ENCODE data around the genes ANKRD29 and TAF4B.

GRCh38 chr18:22197664-22198284, 28.4 kb downstream of the GATA6 start:
- PRO-cap, result no peak
- RAMPAGE, long total RNA, result no peak
- RRBS, result no CpG with 5 or more reads among the region's 5 CpGs

DNA sequence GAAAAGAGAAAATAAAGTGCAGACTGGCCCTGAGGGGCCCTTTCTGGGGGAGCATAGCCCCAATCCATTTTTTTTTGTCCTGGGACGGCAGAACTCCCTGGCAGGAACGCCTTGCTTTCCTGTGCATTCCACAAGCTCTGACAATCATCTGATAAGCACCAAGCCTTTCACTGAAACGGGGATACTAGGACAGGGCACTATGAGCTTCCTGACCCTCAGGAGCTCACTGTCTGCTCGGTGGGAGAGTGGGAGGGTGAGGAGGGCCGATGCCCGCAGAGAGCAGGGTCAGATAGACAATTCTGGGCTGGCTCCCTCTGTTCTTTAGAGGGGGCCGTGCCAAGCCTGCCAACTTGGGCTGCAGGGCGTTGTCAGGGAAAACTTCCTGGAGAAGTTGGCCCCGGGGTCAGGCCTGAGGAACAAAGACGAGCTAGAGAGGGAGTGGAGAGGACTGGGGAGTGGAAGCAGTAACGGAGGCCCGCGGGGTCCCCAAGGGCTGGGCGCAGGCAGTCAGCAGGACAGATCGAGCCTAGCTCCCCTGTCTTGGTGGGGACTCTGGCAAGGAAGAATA, 82.0 kb downstream of the CTAGE1 start:
- PRO-cap, result no peak
- RAMPAGE, long total RNA, result no peak
- RRBS, result no CpG with 5 or more reads among the region's 15 CpGs

- PRO-cap, result no peak
- RAMPAGE, long total RNA, result no peak
- RRBS, result no CpG with 5 or more reads among the region's 4 CpGs
These were observed 48.4 kb upstream of the CTAGE1 start for GRCh38 chr18:22466035-22466555.

GRCh38 chr18:22683998-22684660, 249.0 kb upstream of the RBBP8 start:
- PRO-cap, result no peak
- RAMPAGE, long total RNA, result no peak
- RRBS, result no CpG with 5 or more reads among the region's 3 CpGs

GRCh38 chr18:22689568-22690124, 243.5 kb upstream of the RBBP8 start:
- PRO-cap, result no peak
- RAMPAGE, long total RNA, result no peak

DNA sequence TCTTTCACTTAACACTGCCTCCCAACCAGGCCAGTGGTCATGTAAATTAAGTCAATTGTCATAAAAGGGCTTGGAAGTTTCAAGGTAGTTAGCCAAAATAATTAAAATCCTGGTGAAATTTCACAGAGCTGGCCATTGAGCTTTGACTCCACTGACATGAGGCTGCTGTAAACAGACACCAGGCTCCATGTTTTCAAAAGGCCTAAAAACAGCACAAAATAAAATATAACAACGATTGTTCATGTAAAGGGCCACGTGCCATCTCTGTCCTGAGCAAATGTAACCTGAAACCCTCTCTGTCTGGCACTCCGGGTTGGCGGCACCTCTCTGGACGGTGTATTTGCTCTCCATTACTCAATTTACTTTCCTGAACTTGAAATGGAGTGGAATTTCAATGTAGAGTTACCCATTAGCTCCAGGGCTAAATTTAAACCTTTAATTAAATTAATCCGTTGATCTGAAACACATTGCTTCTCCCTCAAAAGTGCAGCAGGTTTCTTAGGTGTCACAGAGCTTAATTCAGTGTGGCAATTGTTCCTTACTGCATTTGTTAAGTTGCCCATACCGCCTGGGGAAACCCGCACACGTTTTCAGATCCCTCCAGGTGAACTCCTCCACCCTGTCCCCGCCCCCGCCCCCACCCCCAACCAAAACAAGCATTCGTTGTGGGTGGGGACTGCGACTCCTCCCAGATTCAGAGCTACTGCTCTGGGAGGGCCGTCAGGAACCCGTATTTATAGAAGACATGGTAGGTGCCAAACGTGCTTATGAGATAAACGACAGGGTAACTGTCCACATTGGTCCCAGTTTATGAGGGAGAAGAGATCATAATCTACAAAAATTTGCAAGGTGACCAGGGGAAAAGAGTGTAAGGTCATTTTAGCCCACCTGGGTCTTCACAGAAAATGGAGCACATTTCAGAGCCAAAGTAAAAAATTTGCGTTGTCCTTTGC, 1.2 kb upstream of the CABLES1 start:
- PRO-cap, result no peak
- RAMPAGE, long total RNA, result no peak
- RRBS, result no CpG with 5 or more reads among the region's 18 CpGs

DNA sequence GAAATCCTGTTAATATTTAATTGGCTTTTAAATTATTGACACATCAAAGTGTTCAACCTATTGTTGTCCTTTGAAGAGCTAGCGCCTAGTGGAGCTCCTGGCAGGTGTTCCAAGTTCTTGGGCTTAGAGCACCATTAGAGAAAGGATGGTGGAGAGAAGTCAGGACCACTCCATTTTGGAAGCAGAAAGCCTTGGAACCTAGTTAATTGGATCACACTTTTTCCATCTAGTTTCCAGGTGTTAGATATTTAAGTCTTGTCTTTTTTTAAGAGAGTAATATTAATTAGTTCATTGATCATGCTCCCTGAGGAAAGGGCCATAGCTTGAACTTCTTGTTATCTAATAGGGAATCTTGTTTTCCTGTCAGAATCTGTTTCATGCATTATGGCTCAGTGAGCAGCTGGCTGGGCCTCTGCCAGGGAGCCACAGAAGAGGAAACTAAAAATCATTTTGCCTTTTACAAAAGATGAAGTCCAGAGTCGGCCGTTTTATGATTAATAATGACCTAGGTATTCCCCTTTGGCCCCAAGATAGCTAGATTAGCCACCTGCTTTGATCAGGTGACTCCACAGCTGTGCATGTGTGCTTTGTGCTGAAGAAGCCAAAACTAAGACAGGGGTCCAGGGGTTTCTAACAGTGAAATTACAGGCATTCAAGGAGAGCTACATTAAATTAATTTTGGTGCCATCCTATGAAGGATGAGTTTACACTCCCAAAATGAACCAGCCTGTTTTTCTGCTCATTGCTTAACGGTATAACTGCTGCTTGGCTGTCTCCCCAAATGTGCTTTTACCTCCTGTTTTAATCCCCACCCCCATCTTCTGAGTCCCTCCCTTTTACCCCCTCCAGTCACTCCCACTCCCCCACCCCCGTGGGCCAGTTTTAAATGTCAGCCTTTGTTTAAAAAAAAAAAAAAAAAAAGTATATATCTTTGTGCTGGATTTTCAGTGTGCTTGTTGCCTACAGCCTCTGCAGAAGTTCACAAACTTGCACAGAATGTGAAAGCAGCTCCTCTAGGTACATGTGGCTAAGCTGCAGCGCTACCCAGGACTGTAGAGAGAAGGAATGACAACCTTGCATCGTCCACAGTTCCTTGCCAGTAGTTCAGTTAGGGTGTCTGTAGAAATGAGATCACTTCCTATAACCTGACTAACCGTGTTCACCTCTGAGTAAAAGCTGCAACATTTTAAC, 93.0 kb downstream of the CABLES1 start:
- PRO-cap, result no peak
- RAMPAGE, long total RNA, result no peak
- RRBS, result no CpG with 5 or more reads among the region's 8 CpGs

- PRO-cap, result no peak
- RAMPAGE, long total RNA, result no peak
- RRBS, result no CpG with 5 or more reads among the region's 15 CpGs
These were observed 125.1 kb downstream of the CABLES1 start for GRCh38 chr18:23260195-23261043.

DNA sequence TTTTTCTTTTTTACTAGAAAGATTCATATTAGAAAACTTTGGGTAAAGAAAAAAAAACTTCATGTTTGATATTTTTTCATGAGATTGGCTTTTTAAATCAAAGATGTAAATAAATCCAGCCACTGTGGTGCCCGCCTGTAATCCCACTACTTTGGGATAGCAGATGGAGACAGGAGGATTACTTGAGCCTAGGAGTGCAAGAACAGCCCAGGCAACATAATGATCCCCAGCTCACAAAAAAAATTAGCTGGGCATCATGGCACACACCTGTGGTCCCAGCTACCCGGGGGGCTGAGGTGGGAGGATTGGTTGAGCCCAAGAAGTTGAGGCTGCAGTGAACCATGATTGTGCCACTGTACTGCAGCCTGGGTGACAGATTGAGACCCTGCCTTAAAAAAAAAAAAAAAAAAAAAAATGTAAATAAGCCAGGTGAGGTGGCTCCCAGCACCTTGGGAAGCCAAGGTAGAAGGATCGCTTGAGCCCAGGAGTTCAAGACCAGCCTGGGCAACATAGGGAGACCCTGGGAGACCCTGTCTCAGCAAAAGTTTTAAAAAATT, 13.3 kb downstream of the RIOK3 start:
- PRO-cap, result no peak
- RAMPAGE, long total RNA, result no peak
- RRBS, result no CpG with 5 or more reads among the region's 3 CpGs

DNA sequence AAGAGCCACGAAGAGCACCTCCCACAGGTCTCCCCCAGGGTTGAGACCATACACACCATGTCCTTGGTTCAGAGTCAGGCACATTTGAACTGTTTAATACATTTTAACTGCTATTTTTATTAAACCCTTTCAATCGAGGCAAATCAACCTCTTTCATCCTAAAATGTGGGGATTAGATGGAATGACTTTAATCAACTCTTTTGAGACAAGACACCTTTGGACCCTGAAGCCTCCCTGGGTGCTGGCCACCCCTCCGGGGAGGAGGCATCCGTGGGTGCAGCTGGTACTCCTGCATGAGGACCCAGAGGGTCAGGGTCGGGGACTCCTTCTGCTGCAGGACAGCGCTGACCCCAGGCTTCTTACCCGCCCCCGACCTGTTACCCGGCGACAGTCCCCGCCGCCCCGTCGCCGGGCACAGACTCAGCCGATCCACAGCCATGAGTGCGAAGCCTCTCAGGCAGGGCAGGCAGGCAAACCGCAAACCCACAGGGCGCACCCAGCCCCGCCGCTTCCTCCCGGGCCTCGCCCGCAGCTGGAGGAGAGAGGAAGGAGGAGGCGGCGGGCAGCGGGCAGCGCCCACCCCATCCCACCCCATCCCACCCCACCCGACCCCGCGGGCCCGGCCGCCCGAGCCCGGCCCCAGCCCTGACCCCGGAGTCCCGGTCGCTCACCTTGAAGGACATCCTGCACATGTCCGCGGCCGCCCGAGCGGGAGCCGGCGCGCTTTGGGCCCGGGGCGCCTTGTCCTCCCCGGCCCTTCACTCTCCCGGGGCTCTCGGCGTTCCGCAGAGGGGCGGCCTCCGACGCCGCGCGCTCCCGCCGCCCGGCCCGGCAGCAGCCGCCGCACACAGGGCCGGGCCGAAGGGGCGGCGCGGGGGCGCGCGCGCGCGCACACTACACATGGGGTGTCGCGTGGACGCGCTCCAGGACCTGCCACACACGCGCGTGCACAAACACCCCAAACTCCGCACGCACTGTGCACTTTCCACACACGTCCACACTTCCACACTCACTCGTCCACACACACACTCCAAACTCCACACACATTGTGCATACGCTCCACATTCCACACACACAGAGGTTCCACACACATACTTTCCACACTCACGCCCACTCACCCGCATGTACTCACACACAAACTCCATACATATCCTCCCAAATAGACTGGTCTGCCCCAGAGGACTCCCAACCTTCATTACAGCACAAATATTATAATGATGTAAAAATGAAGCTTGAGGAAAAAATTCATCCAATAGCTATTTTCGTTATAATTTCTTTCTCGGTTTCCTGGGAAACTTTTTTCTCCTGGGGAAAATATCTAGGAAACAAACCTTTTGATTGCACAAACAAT, at the start of gene ANKRD29:
Gene ANKRD29 (minus strand): TSS at position 873 of the 1,351 bp plus-strand sequence.
- PRO-cap, result no peak
- RAMPAGE, long total RNA, result no peak
- RRBS, result 3% methylated on average over 34 of the region's 92 CpGs

DNA sequence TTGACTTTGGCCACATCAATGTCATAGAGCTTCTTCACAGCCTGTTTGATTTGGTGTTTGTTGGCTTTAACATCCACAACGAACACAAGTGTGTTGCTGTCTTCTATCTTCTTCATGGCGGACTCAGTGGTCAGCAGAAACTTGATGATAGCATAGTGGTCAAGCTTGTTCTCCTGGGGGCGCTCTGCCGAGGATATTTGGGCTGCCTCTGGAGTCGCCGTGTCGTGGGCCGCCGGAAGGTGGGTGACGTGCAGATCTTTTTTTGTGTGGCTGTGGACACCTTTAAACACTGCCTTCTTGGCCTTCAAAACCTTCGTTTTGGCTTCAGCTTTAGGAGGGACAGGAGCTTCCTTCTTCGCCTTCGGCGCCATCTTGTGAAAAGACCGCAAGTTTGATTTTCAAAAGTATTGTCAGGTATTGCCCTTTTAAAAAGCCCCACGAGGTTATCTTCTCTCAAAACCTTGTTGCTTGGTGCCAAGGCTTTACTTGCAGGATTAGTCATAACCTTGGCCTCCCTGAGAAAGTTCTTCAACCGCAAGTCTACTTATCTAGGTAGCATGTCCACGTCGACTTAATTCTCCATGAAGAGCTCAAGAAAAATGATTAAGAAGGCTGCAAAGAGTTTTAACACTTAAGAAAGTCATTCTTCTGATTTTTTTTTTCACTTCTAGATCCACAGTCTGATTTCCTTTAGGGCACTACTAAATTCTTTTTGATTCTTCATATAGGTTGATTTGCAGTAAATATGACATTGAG, 20.8 kb downstream of the LAMA3 start:
- PRO-cap, result no peak
- RAMPAGE, long total RNA, result no peak
- RRBS, result no CpG with 5 or more reads among the region's 19 CpGs

DNA sequence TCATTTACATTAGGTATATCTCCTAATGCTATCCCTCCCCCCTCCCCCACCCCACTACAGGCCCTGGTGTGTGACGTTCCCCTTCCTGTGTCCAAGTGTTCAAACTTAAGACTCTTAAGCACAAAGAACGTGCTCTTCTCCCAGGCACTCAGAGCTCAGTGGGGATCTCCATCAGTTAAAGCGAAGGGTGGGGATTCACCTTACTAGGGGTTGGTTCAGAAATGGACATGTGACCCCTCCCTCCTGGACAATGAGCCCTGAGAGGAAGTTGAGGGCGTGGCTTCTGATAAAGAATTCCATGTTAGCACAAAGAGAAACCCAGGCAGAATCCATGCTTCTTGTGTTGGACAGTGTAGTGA, 78.2 kb upstream of the TTC39C start:
- PRO-cap, result no peak
- RAMPAGE, long total RNA, result no peak
- RRBS, result no CpG with 5 or more reads among the region's 4 CpGs

- PRO-cap, result no peak
- RAMPAGE, long total RNA, result no peak
- RRBS, result no CpG with 5 or more reads among the region's 6 CpGs
These were observed 42.1 kb upstream of the TTC39C start for GRCh38 chr18:23972435-23972839.

GRCh38 chr18:24274854-24275612, 122.6 kb downstream of the OSBPL1A start:
- PRO-cap, result no peak
- RAMPAGE, long total RNA, result no peak
- RRBS, result no CpG with 5 or more reads among the region's 5 CpGs

- PRO-cap, result no peak
- RAMPAGE, long total RNA, result no peak
- RRBS, result no CpG with 5 or more reads among the region's 2 CpGs
These were observed 34.9 kb downstream of the OSBPL1A start for GRCh38 chr18:24362623-24363220.

DNA sequence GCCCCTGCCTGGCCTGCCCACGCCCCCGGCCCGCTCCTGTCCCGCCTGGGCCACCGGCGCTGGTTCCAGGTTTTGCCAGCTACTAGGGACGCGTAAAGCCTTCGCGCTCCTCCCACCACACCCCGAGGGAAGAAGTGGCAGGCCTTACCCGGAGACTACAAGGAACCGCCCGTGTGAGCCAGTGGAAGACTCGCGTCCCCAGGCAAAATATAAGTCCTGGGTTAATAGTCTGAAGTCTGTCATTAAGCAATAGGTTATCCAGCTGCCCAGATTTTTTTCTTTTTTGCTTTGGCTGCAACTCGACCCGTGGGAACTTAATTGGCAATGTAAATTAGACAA, 297 bp upstream of the OSBPL1A start:
- PRO-cap, result bidirectional peak, plus-strand start at position 151 of the sequence, minus-strand start outside the sequence
- RAMPAGE, long total RNA, result no peak
- RRBS, result 3% methylated on average over 4 of the region's 18 CpGs

DNA sequence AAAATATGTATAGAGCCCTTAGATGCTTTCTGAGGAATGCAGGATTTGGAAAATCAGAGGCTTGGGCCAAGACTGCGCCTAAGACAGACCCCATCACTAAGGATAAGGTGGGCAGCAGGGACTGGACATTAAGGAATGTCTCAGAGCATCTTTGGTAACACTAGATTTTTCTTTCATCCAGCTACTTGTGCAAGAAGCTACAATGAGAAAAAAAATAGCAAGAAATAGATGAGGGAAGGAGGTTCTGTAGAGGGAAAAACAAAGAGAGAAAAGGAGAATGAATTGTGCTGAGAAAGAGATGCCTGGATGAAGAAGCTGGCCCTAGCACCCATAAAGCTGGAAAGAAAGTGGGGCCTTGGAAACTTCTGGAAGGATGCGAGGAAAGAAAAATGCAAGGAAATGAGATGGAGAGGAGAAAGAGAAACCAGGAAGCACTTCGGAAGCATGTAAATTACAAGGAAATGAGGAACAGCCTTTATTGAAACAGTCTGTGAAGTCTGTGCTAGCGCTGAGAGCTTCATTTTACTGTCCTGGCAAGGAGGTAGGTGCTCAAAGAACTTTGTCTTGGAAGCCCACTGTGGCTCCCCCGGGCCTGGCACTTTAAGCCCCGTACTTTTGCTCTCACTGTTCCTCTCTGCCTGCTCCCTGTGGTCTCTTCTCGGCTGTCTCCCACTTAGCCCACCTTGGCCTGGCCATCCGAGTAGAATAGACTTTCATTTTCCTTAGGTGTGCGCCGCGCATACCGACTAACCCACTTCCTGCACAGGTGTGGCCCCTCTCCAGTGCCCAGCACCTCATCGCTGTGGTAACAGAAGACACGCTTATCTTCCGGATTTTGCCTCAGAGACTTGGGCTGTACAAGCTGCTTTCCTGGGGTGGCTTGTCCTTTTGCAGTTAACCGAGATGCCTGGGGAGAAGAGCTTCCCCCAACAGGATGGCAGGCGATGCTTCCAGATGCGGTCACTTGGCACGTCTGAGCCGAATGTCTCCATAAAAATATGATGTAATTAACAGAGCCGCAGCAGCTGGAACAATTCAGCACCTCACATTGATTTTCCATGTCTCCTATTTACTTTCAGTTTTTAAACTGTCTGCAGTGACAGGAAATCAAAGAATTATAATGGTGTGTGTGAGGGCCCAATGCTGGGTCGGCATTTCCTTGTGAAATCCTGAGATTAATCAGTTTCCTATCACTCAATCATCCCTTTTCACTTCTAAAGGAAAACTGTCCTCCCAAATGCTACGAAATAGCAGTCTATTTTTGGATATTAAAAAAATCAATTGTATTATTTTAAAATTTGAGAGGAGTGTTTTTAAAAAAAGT, 199.6 kb downstream of the HRH4 start:
- PRO-cap, result no peak
- RAMPAGE, long total RNA, result no peak
- RRBS, result no CpG with 5 or more reads among the region's 23 CpGs

- PRO-cap, result no peak
- RAMPAGE, long total RNA, result no peak
- RRBS, result no CpG with 5 or more reads among the region's 7 CpGs
These were observed 67.7 kb downstream of the ZNF521 start for GRCh38 chr18:25284304-25284700.

- PRO-cap, result bidirectional peak, plus-strand start at chr18:26226396, minus-strand start at chr18:26226266
- RAMPAGE, long total RNA, result no peak
- RRBS, result under 1% methylated on average over 45 of the region's 119 CpGs
These were observed at the start of gene TAF4B for GRCh38 chr18:26225910-26227165. Gene TAF4B, plus strand, starts transcription at chr18:26226445.

DNA sequence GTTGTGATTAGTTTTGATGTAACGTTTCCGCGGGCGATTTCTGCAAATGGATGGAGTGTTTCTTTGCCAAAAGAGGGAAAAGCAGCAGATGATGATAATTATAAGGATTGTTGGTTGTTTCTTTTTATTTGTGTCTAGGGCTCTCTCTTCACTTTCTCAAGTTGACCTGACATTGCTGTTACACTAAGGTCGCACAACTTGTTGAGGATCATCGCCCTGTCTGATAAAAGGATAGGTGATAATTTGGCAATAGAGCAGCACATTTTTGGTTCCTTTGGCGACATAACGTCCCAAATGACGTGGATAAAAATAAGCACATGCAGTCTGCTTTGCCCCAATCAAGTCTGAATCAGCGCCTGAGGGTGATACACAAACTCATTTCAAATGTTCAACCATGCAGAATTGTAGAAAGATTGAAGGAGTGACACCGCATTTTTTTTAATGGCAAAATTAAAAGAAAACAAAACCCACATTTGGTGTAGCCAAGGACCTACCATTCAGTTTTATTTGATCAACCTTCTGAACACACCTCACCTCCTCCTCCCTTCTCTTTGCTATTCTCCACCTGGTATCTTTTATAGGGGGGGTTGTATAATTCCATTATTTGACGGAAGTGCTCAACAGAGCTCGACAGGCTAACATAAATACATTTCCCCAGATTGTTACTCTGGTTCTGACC, 109.6 kb upstream of the KCTD1 start:
- PRO-cap, result no peak
- RAMPAGE, long total RNA, result no peak
- RRBS, result no CpG with 5 or more reads among the region's 13 CpGs

All from lung (tissue), 4 donors.